Neural cell (in vitro differentiated cells): ENCODE results near the gene NPAS2.

DNA sequence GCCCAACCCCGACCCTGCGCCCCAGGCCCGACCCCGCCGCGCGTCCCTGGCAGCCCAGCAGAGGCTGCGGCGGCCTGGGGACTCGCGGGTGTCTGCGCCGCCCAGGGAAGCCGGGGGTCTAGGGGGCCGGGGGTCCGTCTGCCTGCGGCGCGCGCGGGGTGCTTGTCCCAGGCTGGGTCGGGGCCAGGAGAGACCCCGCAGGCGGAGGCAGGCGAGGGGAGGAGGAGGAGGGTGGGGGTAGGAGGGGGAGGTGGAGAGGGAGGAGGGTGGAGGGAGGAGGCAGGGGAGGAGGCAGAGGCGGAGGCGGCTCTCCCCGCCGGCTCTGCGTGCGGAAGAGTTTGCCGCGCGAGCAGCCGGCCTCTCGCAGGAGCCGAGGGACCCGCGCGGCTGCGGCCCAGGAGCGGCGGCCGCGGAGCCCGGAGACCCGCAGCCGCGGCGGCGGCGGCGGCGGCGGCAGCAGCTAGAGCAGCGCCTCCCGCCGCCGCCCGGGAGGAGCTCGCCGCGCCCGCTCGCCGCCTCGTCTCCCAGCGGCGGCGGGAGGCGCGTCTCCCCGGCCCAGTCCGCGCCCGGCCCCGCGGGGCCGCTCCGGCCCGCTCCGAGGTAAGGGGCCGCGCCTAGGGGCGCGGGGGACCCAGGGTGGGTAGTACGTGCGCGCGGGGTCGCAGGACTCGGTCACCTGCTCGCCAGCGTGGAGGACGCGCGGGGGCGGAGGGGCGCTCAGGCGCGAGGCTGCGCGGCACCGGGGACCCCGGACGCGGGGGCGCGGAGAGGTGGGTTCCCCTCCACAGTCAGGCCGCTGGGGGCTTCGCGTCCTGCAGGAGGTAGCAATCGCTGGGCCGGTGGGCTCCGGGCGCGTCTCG lies at the start of gene NPAS2:
Gene NPAS2, plus strand, starts transcription at position 325 of the 860 bp plus-strand sequence.
- RAMPAGE, long total RNA = no peak

DNA sequence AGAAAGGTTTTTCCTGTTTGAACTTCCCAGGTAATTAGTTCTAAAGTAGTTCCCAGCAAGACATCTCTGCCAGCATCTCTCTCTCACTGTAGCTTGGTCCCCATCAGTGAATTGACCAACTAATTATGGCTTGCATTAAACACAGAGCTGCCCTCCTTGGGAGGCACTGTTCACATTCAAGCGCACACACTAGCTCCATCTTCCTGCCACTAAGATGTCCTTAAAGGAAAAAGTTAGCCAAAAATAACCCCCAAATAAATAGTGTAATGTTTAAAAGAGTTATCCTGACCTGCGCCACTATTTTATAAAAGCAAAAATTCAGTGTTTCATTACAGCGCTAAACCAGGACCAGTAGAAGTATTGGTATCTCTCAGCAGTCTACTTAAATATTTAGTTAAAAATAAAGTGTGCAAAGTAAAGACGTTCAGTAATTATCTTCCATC lies 1.6 kb downstream of the NPAS2 start:
- RAMPAGE, long total RNA = no peak

- RAMPAGE, long total RNA = no peak
Observed at GRCh38 chr2:100822669-100823137, 2.8 kb downstream of the NPAS2 start.

- RAMPAGE, long total RNA = no peak
Observed at GRCh38 chr2:100883328-100883558, 63.3 kb downstream of the NPAS2 start.

GRCh38 chr2:100893791-100894239 lies 73.9 kb downstream of the NPAS2 start:
- RAMPAGE, long total RNA = no peak

DNA sequence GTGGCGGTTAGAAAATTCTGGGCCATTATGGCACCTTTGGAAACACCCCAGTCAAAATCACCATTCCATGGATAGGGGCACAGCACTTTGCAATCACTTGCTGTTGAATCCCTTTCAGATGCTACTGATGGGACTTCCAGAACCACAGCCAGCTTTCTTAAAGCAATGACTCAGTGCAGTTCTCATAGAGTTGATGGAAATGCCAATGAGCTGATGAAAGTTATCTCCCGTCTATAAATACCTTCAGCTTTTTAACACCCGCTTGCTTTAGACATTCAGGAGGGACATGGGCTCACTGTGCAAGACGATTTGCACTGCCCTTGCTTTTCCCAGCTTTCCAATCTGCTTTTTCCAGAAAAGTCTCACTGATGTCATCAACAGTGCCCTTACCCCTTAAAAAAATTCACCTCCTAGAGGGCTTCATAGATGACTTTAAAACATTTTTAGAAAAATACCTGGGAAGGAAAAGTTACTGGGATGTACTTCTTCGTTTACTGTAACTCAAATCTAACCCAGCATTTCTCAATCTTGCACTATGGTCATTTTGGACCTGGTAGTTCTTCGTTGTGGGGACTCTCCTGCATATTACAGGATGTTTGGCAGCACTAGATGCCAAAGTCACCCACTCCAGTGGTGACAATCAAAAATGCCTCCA lies 66.6 kb upstream of the RPL31 start:
- RAMPAGE, long total RNA = no peak

DNA sequence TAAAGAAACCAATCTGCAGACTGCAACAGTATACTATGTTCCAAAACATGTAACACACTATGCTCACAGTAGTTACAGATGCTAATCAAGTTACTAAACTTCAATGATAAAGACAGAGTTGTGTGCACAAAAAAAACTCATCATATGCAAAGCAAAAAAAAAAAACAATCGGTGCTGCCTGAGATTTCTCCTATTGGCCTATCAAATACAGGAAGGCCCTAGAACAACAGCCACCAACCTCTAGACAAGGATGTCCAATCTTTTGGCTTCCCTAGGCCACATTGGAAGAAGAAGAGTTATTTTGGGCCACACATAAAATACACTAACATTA lies 64.8 kb downstream of the TBC1D8 start:
- RAMPAGE, long total RNA = no peak

DNA sequence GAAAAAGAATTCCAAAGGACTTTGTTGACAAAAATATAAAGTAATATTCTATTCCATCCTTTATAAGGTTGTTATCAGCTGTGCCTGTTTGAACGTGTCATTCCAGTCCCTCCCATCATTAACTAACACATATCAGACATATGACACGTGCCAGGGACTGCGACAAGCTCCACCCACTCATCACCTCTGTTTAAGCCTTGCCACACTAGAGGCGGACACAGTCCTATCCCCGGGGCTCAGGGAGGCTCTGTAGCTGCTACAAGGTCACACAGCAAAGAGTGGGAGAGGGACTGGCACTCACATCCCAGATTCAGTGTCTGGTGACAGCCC lies 30.0 kb downstream of the TBC1D8 start:
- RAMPAGE, long total RNA = no peak

- RAMPAGE, long total RNA = no peak
Observed at GRCh38 chr2:101223736-101224277, 28.9 kb upstream of the CNOT11 start.

GRCh38 chr2:101238751-101239331 lies 13.8 kb upstream of the CNOT11 start:
- RAMPAGE, long total RNA = no peak

GRCh38 chr2:101718856-101719297 lies 21.4 kb downstream of the MAP4K4 start:
- RAMPAGE, long total RNA = no peak

- RAMPAGE, long total RNA = no peak
Observed at GRCh38 chr2:101766720-101767566, 69.4 kb downstream of the MAP4K4 start.

DNA sequence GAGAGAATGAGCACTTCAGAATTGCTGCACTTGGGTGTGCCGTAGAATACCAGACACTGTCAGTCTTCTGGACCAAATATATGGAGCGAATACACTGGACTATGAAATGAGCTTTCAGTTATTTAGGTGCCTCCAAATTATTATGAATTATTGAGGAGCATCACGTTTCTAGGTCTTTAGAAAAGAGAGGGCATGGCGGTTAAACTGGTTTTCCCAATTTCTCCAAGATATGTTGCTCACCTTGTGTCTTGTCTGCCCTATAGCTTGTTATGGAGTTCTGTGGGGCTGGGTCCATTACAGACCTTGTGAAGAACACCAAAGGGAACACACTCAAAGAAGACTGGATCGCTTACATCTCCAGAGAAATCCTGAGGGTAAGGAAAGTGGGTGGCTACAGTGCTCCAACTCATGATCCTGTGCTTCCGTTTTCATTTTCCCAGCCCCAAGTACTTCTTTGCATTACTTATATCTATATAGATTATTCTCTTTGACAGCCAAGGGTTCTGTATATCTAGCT lies 127.6 kb downstream of the MAP4K4 start:
- RAMPAGE, long total RNA = no peak

GRCh38 chr2:101989795-101990142 lies 2.0 kb upstream of the IL1R2 start:
- RAMPAGE, long total RNA = no peak

DNA sequence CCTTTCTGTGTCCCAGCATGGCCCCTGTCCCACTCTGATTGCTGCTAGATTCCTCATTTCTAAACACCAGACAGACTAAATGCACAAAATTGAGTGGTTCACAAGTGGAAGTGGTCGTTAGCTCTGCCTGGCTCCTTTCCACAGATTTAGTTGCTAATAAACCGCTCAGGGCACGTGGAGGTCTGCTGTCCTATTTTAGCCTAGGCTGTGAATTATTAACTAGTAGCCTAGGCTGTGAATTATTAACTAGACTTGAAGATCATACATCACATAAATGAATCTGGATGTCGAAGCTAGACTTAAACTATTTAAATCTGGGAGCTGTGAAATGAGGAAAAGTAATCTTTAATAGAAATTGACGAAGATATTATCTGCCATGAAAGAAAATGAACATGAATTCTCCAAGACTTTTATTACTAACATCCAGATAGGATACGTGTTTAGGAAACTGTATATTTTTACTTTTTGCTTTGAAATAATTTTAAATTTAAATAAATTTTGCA lies 3.7 kb downstream of the IL1RL2 start:
- RAMPAGE, long total RNA = no peak

DNA sequence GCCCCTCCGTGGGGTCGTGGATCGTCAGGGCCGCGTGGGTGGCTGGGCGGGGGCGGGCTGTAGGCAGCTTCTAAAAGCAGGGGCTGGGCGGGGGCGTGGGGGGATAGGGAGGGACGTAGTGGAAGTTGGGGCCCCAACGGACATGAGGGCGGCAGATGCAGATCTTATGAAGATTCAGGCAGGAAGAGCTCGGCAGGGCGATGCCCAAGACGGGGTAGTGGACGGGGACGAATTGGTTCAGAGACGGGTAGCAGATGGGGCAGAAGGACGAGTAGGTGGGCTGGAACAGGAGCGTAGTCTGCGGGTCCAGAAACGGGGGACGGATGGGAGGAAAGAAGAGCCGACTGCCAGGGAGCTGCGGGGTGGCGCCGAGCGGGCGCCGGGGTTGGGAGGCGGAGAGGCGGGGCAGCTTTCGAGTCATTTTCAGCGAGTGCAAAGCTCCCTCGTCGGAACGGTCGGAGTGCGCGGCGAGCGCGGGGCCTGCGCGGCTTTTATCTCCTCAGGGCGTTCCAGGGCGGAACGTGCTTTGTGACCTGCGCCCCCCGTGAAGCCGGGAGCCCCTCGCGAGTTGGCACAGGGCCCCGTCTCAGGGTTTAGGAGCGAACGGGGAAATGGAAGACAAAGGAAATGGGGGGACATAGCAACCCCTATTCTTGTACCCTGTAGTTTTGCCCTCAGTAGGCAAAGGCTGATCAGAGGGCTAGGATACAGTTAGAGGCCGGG lies 60.4 kb upstream of the IL1RL1 start:
- RAMPAGE, long total RNA = no peak

DNA sequence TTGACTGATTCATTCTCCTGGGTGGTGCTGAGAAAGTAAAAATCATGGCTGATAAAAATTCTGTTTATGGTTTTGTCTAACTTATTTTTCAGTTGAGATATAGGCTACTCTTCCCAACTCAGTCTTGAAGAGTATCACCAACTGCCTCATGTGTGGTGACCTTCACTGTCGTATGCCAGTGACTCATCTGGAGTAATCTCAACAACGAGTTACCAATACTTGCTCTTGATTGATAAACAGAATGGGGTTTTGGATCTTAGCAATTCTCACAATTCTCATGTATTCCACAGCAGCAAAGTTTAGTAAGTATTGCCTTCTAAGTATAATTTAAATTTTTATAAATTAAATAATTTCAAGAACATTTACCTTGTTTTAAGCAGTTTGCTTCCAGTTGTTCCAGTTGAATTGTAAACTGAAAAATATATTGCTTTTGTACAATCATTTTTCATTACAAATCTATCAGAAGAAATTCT lies 17.5 kb upstream of the IL18R1 start:
- RAMPAGE, long total RNA = no peak

DNA sequence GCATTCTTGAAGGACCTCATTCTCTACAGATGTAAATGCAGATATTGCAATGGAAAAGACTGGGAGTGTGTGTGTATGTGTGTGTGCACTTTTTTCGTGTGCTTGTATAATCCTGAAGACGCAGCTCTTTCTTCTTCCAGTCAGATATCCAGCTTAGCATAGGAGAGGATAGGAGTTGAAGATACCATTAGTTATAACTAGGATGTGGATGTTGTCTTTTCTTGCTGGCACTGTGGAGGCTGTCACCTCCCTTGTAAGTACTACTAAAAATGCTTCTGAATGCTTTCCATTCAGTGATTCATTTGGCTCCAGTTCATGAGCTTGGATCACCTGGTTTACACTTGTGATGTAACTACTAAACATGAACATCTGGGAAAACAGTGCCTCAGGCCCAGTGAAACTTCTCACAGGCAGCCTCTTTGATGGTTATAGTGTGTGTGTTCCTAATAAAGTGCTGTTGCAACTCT lies 13.1 kb upstream of the SLC9A2 start:
- RAMPAGE, long total RNA = no peak

- RAMPAGE, long total RNA = no peak
Observed at GRCh38 chr2:102621235-102622241, 2.2 kb downstream of the SLC9A2 start.

DNA sequence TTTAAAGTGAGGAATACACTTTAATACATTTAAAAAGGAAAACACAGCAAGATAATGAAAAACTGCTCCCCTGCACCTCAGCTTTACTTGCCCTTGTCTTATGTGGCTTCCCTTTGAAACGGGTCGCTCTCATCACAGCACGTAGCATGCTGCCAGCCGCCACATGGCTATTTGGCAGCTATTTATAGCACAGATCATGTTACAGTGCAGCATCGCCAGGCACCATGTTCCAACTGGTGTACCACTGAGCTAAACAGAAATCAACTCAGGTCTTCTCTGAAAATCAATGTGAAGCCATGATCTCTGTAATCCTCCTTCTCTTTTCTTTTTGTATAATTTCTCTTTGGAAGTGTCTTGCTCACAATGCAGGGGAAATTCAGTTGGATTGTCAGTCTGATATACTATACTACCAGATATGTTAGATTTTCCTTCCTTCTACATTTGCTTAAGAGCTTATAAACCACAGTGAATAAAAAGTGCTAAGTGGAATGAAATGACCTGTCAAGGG lies 65.2 kb downstream of the TMEM182 start:
- RAMPAGE, long total RNA = no peak